HT1080 (cell line): Measurements from ENCODE around the genes MYH6, FITM1, PSME2, TINF2, NOP9, NFATC4 and NYNRIN.

RAMPAGE:
- cytosol, long total RNA: no peak
- long total RNA: no peak
- nucleus, long total RNA: no peak
These were observed at the start of gene MYH6 for GRCh38 chr14:23408008-23409008. Gene MYH6 (minus strand): TSS chr14:23408273.

DNA sequence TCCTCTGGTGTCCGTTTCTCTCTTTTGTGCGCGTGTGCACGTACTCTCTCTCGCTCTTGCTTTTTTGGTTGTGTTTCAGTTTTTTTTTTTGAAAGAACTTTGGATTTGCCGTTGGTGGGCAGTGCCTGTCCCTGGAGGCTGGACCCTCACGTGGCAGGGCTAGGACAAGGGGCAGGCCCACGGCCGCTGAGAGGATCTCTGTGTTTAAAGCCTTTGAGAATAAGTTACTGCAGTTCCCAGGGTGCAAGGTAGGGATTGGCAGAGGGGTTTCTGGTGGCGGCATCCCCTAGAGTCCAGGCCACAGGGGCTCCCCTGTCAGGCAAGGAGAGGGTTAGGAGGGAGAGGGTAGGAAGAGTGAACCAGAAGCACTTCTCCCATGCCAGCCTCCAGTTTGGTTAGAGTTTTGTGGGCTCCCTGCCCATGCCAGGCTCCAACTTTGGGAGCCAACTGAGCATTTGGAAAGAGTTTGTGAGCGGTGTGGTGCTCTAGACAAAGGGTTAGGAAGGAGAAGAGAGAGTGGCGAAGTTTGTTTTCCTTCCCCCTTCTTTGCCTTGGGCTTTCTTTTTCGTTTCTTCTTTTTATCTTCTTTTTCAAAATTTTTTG is 30.5 kb downstream of the ZFHX2 start:
RAMPAGE:
- cytosol, long total RNA: no peak
- long total RNA: no peak
- nucleus, long total RNA: no peak

RAMPAGE:
- cytosol, long total RNA: no peak
- long total RNA: no peak
- nucleus, long total RNA: no peak
These were observed 22.7 kb upstream of the DHRS2 start for GRCh38 chr14:23613526-23613812.

GRCh38 chr14:23695015-23696178 is 59.2 kb downstream of the DHRS2 start:
RAMPAGE:
- cytosol, long total RNA: no peak
- long total RNA: no peak
- nucleus, long total RNA: no peak

GRCh38 chr14:24007300-24007743 is 18.6 kb downstream of the DHRS4L2 start:
RAMPAGE:
- cytosol, long total RNA: no peak
- long total RNA: no peak
- nucleus, long total RNA: no peak

RAMPAGE:
- cytosol, long total RNA: no peak
- long total RNA: no peak
- nucleus, long total RNA: no peak
These were observed 4.3 kb upstream of the CPNE6 start for GRCh38 chr14:24067049-24067441.

GRCh38 chr14:24130274-24130866 is at the start of gene FITM1:
Gene FITM1 (plus strand): TSS chr14:24130659.
RAMPAGE:
- cytosol, long total RNA: no peak
- long total RNA: no peak
- nucleus, long total RNA: no peak

RAMPAGE:
- cytosol, long total RNA: start-site peak on the minus strand at chr14:24146589-24146661, 3,297 and 1,599 reads in 2 replicates
- long total RNA: start-site peak on the minus strand at chr14:24146589-24146661, 5,499 reads
- nucleus, long total RNA: start-site peak on the minus strand at chr14:24146589-24146661, 1,717 and 260 reads in 2 replicates
These were observed at the start of gene PSME2 for GRCh38 chr14:24146461-24147415. Gene PSME2 (minus strand): TSS chr14:24146610.

DNA sequence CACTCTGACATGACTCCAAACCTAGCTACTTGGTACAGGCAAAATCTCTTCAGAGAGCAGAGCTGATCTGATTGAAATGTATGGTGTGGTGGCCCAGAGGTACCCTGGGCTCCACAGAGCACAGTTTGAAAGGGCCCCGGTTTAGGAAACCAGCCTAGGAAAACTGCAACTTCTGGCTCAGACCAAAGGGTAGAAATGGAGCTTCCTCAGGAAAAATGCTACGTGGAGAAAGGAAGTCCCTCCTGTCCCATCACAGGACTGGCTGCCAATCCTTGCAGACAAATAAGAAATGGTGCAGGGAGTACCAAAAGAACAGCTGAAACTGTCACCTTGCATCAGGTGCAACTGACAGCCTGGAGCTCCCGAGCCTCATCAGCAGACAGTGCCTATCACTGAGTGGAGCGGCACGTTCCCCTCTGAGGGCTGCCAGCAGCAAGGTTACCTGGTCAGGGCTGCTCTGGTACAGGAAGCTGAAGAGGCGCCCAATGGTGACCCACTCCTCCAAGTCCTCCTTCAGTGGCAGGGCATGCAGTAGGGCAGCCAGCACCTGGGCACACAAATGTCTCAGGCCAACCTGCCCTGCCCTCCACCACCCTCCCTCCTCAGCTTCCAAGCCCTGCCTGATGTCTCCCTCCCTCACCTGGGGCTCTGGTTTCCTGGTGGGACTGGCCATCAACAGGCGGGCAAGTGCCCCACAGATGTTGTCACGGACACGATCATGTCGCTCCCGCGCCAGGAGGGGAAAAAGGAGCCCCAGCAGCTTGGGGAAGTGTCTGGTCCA is 7.4 kb downstream of the IPO4 start:
RAMPAGE:
- cytosol, long total RNA: no peak
- long total RNA: no peak
- nucleus, long total RNA: no peak

RAMPAGE:
- cytosol, long total RNA: no peak
- long total RNA: start-site peak on the minus strand at chr14:24242612-24242629, 96 reads
- nucleus, long total RNA: no peak
These were observed at the start of gene TINF2 for GRCh38 chr14:24242490-24242860. Gene TINF2 (minus strand): TSS chr14:24242623.

GRCh38 chr14:24297380-24298242 is 2.0 kb downstream of the DHRS1 start:
RAMPAGE:
- cytosol, long total RNA: no peak
- long total RNA: no peak
- nucleus, long total RNA: no peak

DNA sequence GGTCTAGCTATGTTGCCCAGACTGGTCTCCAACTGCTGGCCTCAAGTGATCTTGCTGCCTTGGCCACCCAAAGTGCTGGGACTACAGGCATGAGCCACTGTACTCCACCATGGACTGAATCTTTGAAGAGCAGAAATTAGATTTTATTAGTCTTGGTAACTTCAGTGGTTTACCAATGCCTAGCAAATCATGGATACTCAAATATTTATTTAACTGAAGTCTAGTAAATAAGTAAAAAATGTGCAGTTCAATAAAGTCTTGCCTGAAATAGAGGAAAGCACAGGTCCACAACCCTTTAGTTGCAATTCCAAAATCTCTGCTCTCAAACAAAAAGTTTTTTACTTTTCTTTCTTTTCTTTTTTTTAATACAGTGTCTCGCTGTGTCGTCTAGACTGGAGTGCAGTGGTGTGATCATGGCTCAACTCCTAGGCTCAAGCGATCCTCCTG is 1.3 kb downstream of the DHRS1 start:
RAMPAGE:
- cytosol, long total RNA: no peak
- long total RNA: no peak
- nucleus, long total RNA: no peak

DNA sequence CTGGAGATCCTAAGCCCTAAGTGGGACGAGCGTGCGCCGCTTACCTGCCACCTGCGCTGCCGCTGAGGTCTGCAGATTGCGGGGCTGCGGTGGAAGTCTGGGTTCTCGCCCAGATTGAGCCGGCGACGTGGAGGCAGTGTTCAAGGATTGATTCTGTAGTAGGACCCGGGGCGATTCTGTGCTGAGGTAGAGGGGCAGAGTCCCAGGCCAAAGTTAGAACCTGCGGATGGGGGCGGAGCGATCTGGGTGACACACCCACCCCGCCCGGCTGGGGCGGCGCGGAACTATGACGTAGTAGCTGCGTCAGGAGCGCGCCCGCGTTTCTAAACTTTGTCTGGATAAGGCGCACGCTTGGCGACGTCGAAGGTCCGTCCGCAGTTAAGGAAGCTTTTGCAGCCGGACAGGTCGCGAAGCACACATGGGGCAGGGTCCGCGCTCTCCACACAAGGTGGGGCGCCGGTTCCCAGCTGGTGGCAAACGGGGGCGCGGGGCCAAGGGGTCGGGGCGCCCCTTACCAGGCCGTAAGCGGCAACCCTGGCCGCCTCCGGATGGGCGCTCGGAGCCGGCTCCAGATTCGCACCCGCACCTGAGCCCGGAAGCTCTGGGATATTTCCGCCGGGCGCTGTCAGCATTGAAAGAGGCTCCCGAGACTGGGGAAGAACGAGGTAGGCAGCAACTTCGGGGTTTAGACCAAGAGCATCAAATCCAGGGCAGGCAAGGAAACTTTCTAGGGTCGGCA is at the start of gene NOP9:
TSS of gene NOP9 (plus strand) at position 314 of the 739 bp plus-strand sequence.
RAMPAGE:
- cytosol, long total RNA: no peak
- long total RNA: no peak
- nucleus, long total RNA: no peak

GRCh38 chr14:24311636-24312161 is 397 bp downstream of the LTB4R start:
RAMPAGE:
- cytosol, long total RNA: no peak
- long total RNA: no peak
- nucleus, long total RNA: no peak

GRCh38 chr14:24317087-24317658 is 5.9 kb downstream of the LTB4R start:
RAMPAGE:
- cytosol, long total RNA: no peak
- long total RNA: no peak
- nucleus, long total RNA: no peak

DNA sequence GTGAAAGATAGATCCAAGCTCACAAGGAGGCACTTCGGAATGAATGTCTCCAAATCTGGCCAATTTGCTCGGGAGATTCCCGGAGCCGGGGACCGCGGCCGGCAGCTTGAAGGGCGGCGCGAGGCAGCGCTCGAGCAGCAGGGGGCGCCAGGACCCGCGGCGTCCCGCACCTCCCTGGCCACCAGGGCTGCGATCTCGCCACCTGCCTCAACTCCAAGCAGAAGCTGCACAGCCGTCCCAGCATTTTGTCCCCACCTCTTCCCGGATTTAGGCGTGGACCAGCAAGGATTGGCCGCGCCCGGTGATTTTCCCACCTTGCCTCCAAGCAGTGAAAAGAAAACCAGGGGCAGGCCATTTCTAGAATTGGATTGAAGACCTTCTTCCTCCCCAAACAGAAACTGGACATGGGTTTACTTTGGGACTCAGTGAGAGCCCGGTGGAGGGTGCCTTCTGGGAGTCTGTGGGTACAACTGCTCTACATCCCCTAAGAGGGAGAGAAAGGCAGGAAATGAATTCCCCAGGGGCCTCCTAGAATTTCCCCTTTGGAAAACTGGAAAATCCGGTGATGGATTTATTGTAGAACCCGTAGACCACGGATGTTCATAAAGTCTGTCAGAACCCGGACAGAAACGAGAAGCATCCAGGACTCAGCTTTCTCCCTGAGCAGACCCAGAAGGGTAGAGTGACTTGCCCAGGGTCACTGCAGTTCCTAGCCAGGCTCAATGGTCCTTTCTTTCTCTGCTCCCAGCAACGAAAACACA is 1.0 kb downstream of the ADCY4 start:
RAMPAGE:
- cytosol, long total RNA: no peak
- long total RNA: no peak
- nucleus, long total RNA: no peak

GRCh38 chr14:24366546-24367271 is 1.3 kb upstream of the NFATC4 start:
RAMPAGE:
- cytosol, long total RNA: no peak
- long total RNA: no peak
- nucleus, long total RNA: no peak

GRCh38 chr14:24367272-24367424 is 836 bp upstream of the NFATC4 start:
RAMPAGE:
- cytosol, long total RNA: no peak
- long total RNA: no peak
- nucleus, long total RNA: no peak

DNA sequence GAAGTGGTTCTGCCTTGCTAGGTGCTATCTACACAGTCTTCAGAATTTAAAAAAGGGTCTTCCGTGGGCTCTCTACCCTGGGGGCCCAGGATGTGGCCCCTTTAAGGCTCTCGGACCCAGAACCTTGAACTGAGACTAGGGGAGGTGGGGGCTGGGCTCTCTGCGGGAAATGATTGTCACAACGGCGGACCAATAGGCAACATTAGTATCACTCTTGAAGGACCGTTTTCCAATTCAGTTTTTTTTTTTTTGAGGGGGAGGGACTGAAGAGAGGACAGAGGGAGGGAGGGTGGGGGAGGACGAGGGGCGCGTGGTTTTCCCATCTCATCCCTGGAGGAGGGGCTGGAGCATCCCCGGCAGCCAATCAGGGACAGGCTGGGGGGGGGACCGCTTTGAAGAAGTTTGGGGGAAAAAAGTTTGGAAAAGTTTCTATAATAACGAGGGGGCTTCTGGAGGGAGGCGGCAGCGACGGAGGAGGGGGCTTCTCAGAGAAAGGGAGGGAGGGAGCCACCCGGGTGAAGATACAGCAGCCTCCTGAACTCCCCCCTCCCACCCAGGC is at the start of gene NFATC4:
TSS of gene NFATC4 (plus strand) at position 430 of the 559 bp plus-strand sequence.
RAMPAGE:
- cytosol, long total RNA: no peak
- long total RNA: no peak
- nucleus, long total RNA: no peak

RAMPAGE:
- cytosol, long total RNA: no peak
- long total RNA: no peak
- nucleus, long total RNA: no peak
These were observed at the start of gene NYNRIN for GRCh38 chr14:24398136-24399441. Gene NYNRIN (plus strand): TSS chr14:24399003.